ENCODE measurements around a stretch of chr5.

GRCh38 chr5:54201369-54201649 is 109.1 kb downstream of the ARL15 start:
- RRBS, result no CpG with 5 or more reads among the region's 2 CpGs

GRCh38 chr5:54232020-54232558 is 78.3 kb downstream of the ARL15 start:
- RRBS, result no CpG with 5 or more reads among the region's 2 CpGs

GRCh38 chr5:54300751-54301372 is 9.5 kb downstream of the ARL15 start:
- RRBS, result no CpG with 5 or more reads among the region's 3 CpGs

GRCh38 chr5:54310632-54311789 is 638 bp upstream of the ARL15 start:
- RRBS, result no CpG with 5 or more reads among the region's 50 CpGs

GRCh38 chr5:54581228-54581921 is 63.8 kb downstream of the SNX18 start:
- RRBS, result no CpG with 5 or more reads among the region's 6 CpGs

GRCh38 chr5:54670910-54671752 is 153.6 kb downstream of the SNX18 start:
- RRBS, result no CpG with 5 or more reads among the region's 8 CpGs

DNA sequence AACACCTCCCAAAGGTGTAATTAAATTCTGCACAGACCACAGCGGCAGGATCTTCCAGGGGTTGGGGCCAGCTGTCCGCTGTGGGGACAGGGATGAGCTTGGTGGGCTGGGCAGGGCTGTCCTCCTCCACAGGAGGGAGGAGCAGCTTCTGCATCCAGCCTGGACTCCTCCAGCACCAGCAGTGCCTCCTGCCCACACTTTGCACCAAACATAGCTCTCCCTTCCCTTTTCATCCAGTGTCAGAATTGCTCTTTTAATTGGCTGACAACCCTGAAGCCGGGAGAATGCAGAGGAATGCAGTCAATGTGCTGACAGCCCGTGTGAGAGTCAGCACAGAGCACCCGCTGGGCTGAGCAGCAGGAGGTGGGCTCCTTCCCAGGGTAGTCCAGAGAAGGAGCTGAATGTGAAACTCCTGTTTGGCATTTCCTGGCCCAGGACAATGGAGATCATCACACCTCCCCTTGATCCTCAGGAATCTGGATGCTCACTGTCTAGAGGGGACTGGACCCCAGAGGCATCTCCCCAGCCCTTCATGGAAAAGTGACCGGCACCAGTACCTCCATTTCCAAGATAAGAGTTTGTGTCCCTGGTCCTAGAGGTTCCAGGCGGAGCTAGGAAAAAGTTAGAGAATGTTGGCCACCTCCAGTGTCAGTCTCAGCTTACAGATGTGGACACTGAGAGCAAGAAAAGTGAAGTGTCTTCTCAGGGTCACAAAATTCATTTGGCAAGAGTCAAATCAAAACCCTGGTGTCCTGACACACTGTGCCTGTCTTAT is 201.9 kb downstream of the SNX18 start:
- RRBS, result no CpG with 5 or more reads among the region's 7 CpGs

GRCh38 chr5:54737688-54738590 is 220.4 kb downstream of the SNX18 start:
- RRBS, result no CpG with 5 or more reads among the region's 5 CpGs

DNA sequence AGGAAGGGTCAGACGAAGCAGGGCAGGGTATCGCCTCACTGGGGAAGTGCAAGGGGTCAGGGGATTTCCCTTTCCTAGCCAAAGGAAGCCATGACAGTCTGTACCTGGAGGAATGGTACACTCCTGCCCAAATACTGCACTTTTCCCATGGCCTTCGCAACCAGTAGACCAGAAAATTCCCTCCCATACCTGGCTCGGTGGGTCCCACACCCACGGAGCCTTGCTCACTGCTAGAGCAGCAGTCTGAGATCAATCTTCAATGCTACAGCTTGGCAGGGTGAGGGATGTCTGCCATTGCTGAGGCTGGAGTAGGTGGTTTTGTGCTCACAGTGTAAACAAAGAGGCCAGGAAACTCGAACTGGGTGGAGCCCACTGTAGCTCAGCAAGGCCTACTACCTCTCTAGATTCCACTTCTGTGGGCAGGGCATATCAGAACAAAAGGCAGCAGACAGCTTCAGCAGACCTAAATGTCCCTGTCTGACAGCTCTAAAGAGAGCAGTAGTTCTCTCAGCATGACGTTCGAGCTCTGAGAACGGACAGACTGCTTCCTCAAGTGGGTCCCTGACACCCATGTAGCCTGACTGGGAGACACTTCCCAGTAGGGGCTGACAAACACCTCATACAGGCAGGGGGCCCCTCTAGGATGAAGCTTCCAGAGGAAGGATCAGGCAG is 5.6 kb upstream of the GZMA start:
- RRBS, result no CpG with 5 or more reads among the region's 9 CpGs

GRCh38 chr5:55391633-55392127 is 83.9 kb downstream of the MTREX start:
- RRBS, result no CpG with 5 or more reads among the region's 2 CpGs

- RRBS, result no CpG with 5 or more reads among the region's 1 CpG
Measured at GRCh38 chr5:55423278-55423805, 111.4 kb downstream of the PLPP1 start.

GRCh38 chr5:55430858-55431398 is 103.8 kb downstream of the PLPP1 start:
- RRBS, result no CpG with 5 or more reads among the region's 1 CpG

DNA sequence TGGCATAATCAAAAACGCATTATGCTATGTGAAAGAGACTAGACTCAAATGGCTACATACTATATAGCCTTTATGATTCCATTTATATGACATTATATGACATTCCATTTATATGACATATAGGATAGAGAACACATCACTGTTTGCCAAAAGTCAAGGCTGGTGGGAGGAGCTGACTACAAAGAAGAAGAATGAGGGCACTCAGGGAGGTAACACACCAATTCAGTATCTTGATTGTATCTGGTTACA is 24.6 kb downstream of the PLPP1 start:
- RRBS, result no CpG with 5 or more reads among the region's 1 CpG

DNA sequence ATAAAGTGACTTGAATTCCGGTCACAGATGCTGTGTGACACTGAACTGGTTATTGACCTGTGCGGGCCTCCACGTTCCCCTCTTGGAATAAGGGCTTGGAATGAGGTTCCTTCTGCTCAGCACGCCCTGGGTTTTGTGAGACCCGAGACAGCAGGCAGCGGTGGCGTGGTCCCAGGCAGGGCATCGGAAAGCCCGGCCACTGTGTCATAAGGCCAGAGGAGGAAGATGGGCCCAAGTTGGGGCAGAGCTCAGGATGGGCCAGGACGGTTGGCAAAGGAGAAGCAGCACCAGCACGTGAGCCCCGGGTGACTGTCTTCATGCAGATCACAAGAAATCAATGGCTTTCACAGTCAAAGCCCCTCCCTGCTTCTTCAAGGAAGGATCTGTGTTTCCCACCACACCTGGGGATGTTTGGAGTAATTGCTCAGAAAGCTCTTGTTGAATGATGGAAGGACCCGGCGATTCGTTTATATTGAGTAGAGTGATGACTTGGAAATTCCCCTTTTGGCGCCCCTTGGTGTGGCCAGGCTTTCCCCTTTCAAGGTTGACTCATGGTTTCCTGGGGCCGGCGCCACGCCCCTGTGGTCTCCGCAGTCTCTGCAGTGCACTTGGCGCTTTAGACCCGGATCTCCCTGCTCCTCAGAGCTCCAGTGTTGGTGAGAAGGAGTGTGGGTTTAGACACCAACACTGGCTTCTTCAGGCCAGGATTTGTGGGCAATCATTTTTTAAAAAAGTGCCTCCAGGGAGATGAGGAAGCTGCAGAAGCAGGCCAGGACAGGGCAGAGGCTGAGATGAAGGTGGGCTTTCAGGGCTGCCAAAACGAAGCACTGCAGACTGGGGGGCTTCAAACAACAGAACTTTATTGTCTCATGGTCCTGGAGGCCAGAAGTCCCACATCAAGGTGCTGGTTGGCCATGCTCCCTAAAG is 52.1 kb downstream of the IL31RA start:
- RRBS, result 7% methylated on average over 12 of the region's 23 CpGs

DNA sequence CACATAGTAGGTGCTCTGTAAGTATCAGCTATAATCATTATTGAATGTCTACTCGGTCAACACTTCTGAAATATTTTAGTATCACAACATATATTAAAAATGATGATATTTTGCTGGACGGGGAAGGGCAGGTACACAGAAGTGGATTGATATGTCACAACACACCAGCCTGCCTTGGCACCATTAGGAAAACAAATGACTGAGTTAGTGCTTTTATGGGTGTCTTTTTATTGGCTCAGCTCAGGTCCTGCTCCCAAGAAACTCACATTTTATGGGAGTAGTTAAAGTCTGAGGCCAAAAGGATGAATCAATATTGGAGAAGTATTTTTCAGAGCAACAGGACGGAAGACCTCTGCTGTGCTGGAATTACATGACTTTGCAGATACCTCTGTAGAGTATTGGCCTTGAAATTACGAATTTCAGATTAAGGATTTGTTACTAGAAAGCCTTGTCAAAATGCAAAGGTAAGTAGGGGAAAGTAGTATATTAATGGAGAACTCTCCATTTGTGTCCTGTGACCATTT is 2.1 kb upstream of the IL6ST start:
- RRBS, result no CpG with 5 or more reads among the region's 4 CpGs

DNA sequence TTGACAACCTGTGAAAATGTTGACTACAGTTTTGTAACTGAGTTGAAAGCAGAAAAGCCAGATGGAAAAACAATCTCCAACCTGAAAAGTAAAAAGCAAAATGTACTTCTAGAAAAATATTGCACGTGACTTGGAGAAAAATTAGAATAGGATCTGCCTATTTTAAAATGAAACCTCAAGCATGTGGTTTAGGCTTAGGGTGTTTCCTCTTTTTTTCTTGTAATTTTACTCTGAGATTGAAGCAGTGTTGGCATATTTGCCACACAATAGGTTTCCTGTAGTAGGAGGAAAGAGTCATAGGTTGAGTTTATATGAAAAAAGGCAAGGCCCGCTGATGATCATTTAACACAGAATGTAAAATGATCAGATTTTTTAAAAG is 76.4 kb upstream of the IL6ST start:
- RRBS, result no CpG with 5 or more reads among the region's 2 CpGs

GRCh38 chr5:56123711-56124344 is 109.3 kb downstream of the ANKRD55 start:
- RRBS, result no CpG with 5 or more reads among the region's 6 CpGs

GRCh38 chr5:56148356-56149152 is 84.6 kb downstream of the ANKRD55 start:
- RRBS, result no CpG with 5 or more reads among the region's 4 CpGs

DNA sequence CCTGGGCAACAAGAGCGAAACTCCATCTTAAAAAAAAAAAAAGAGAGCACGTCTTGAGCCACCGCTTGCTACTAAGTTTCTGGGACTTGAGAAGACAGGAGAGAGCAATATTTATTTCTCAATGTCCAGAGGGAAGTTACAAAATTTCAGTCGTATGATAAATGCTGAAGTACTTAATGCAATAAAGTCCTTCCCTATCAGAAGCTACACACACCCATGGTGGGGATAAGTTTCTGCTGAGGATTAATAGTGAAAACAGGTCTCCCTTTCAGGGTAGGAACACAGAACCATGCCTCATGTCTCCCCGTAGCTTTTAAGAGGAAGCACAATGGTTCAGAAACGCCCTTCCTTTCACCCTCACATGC is 73.7 kb downstream of the ANKRD55 start:
- RRBS, result no CpG with 5 or more reads among the region's 6 CpGs

GRCh38 chr5:56319486-56320211 is 86.5 kb upstream of the ANKRD55 start:
- RRBS, result no CpG with 5 or more reads among the region's 21 CpGs